ENCODE results near the genes CDK16, SSX5, SSX1 and GLOD5.

DNA sequence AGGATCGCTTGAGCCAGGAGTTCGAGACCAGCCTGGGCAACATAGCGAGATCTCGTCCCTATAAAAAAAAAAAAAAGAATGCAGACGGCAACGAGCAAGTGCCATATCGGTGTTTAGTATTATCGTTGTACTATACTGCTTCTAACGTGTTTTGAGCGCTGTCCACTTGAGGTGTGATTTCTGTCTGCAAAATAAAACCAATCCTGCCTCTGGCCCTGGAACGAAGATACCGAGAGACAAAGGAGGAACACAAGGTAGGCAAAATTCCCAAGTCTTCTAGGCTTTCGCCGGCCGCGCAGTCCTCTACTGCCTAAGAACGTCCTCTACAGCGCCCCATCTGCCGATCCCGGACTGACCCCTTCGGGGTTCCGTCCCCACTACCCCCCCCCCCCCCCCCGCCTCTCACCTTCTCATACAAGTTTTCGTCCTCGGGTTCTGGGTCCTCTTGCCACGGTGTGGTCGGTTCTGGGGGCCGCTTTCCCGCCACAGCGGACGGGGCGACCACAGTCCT lies 380 bp downstream of the NDUFB11 start:
- PRO-cap, result unidirectional peak, plus-strand start at position 417 of the sequence

DNA sequence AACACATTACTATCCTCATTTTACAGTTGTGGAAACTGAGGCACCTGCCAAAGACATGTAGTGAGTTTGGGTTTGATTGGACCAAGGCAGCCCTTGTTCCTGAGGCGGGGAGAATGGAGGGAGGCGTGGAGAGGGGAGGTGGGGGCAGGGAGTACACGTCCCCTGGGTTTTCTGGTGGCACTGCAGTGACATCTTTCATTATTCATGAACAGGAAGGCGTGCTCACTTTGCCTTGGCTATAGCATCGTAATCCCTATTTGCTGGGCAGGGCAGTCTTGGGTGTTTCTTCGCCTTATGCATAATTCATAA lies 785 bp upstream of the UBA1 start:
- PRO-cap, result no peak

- PRO-cap, result no peak
These were observed 12.3 kb downstream of the UBA1 start for GRCh38 chrX:47205631-47206586.

- PRO-cap, result unidirectional peak, plus-strand start at chrX:47218052; unidirectional peak, plus-strand start at chrX:47218214
These were observed at the start of gene CDK16 for GRCh38 chrX:47218002-47218846. Gene CDK16, plus strand, starts transcription at chrX:47218681.

- PRO-cap, result no peak
These were observed 719 bp upstream of the USP11 start for GRCh38 chrX:47232078-47232501.

GRCh38 chrX:47297585-47298322 lies 64.9 kb downstream of the USP11 start:
- PRO-cap, result no peak

- PRO-cap, result no peak
These were observed 20.6 kb downstream of the ZNF41 start for GRCh38 chrX:47462406-47462744.

DNA sequence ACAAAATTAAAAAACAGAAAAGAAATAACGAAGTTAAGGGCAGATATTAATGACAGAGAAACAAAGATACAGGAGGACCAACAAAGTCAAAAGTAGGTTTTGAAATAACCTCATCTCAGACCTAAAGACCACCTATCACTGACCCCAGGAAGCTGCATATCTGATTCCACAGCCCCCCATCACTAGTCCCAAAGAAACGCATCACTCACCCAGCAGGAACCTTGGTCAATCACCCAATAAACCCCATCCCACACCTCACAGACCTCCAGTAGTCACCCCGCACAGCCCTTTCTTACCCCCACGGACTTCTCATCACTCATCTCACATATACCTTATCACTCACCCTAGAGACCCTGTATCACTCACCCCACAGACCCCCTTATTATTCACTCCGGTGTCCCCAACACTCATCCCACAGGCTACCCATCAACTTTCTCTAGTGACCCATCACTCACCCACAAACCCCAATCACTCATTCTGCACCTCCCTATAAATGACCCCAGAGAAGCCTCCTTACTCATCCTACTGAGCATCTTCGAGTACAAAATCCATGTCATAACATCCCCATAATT lies 1.1 kb downstream of the ZNF41 start:
- PRO-cap, result no peak

GRCh38 chrX:47523898-47524292 lies 37.1 kb upstream of the ARAF start:
- PRO-cap, result no peak

DNA sequence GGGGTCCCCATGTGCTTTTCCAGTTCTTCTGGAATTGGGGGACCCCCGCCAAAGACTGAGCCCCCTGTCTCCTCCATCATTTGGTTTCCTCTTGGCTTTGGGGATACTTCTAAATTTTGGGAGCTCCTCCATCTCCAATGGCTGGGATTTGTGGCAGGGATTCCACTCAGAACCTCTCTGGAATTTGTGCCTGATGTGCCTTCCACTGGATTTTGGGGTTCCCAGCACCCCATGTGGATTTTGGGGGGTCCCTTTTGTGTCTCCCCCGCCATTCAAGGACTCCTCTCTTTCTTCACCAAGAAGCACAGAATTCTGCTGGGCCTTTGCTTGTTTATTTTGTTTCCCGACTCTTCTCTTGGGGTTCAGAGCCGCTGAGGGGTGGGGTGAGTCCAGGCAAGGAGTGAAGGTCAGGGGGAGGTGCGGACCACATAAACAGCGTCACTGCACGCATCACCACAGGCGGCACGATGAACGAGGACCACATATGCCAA lies 10.6 kb upstream of the TIMP1 start:
- PRO-cap, result no peak

- PRO-cap, result no peak
These were observed at the start of gene SSX5 for GRCh38 chrX:48196490-48196870. Gene SSX5, minus strand, starts transcription at chrX:48196795.

- PRO-cap, result no peak
These were observed at the start of gene SSX1 for GRCh38 chrX:48254922-48255516. Gene SSX1, plus strand, starts transcription at chrX:48255392.

- PRO-cap, result no peak
These were observed 689 bp downstream of the FTSJ1 start for GRCh38 chrX:48476698-48477077.

- PRO-cap, result no peak
These were observed 7.5 kb upstream of the WDR13 start for GRCh38 chrX:48589732-48590218.

- PRO-cap, result no peak
These were observed at the start of gene GLOD5 for GRCh38 chrX:48761606-48762166. Gene GLOD5, plus strand, starts transcription at chrX:48761747.

GRCh38 chrX:48762246-48762445 lies 599 bp downstream of the GLOD5 start:
- PRO-cap, result no peak

DNA sequence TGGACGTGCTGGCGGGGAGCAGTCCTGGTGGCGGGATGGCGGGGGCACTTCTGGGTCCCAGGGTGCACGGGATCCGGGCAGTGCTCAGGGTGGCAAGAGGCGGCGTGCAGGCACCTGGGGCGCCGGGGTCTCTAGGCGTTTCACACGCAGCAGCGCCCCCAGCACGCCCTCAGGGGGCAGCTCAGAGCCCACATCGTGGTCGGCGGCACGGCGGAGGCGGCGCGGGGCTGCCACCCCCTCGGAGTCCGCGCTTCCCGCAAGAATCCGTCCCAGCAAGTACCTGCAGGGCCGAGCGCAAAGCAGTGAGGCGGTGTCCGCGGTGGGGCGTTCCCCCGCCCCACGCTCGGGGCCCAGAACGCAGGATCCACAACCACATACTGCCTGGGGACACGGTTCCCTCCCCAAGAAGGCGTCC lies 4.2 kb downstream of the PCSK1N start:
- PRO-cap, result no peak

GRCh38 chrX:48896390-48896777 lies 1.2 kb downstream of the TIMM17B start:
- PRO-cap, result no peak

DNA sequence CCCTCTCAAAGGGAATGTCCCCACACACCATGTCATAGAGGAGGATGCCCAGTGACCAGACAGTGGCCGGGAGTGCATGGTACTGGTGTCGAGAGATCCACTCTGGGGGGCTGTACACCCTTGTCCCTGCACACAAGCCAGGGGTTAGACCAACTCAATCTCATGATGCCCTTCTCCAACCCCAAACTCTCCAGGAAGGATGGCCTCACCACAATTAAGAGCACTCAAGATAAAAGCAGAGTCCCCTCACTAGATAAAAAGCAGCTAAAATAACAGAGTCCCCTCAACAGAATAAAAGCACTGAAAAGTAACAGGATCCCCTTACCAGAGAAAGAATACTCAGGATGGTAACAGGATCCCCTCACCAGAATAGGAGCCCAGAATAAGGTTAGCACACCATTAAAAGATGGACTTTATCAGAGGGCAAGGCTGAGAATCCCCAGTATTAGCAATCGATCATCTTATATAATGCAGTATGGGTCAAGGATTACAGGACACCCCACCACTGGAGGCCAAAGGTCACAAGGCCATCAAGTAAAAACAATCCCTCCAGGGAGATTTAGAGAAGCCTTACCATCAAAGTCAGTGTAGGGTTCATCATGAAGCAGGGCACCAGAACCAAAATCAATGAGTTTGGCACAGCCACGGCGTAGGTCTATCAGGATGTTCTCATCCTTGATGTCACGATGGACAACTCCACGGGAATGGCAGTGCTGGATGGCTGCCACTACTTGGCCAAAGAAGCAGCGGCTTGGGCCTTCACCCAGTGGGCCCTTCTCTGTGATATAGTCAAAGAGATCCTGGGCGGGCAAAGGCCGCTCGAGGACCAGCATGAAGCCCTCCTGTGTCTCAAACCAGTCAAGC lies 3.2 kb upstream of the SLC35A2 start:
- PRO-cap, result no peak

DNA sequence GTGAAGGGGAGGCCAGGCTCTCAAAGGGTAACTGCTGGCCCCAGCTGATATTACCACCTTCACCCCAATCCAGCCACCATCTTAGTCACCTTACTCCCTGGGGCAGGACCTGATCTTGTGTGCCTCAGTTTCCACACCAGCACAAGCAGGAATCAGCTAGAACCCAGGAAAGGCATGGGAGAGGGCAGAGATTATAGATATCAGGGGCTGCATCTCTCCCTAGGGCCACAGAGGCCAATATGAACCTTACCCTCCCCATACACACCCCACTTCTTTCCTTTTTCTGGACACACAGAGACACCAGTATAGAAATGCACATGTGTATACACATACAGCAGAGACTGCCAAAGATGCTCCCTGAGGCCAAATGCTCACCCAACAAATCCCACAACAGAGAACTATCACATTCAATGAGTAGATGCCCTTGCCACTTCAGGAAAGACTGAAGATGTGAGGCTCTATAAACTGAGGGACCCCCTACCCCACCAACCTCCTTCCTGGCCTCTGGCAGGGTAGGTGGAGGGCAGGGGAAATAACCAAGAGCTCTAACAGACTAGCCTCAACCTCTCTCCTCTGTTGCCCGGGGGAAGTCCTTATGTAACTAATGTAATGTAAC lies 18.1 kb downstream of the OTUD5 start:
- PRO-cap, result no peak